ENCODE measurements around a stretch of chr1.

DNA sequence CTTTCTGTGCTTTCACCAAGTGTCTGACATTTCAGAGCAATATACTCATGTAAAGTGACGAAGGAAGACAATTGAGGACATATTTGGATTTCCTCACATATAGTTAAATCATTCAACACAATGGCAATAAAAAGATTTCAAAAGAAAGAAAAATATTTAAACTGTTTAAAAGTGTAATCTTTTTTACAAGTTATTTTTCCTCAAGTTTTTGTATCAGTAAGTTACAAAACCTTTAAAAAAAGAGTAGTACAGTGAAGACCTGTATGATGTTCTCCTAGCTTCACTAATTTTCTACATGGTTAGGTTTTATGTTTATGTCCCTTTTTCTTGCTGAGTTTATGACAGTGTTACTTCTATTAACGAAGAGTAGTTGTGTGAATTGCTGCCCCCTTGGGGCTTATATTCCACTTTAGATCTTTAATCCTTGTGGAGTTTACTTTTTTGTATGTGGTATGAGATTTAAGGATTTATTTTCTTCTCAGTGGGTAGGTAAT lies 14.6 kb downstream of the KCTD3 start:
- PRO-cap = no peak

- PRO-cap = no peak
Observed at GRCh38 chr1:215604036-215604370, 36.9 kb downstream of the KCTD3 start.

GRCh38 chr1:215645081-215645624 lies 78.0 kb downstream of the KCTD3 start:
- PRO-cap = no peak

- PRO-cap = no peak
Observed at GRCh38 chr1:217601582-217602321, 29.1 kb downstream of the GPATCH2 start.

- PRO-cap = no peak
Observed at GRCh38 chr1:218439405-218439867, 94.3 kb downstream of the TGFB2 start.

DNA sequence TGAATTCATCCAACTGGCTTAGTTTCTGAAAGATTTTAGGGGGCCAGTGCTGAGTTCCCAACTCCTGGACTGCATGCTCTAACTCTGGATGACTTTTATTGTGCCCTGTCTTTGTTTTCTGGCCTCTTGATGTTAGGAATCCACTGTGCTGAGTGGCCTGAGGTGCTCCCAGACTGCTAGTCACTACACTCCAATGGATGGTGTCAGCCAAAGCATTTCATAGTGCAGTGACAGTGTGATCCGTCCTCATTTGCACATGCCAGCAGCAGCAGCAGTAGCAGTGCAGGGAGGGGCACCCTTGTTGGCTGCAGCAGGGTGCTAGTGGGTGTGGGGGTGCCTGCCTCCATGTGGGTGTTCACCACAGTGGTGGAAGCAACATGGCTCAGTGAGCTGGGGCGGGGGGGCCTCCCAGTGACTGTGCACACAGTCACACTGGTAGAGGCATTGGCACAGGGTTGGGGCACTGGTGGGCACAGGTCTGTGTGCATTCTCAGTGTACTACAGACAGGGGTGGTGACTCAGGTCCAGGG lies 214.1 kb downstream of the ZC3H11B start:
- PRO-cap = no peak

DNA sequence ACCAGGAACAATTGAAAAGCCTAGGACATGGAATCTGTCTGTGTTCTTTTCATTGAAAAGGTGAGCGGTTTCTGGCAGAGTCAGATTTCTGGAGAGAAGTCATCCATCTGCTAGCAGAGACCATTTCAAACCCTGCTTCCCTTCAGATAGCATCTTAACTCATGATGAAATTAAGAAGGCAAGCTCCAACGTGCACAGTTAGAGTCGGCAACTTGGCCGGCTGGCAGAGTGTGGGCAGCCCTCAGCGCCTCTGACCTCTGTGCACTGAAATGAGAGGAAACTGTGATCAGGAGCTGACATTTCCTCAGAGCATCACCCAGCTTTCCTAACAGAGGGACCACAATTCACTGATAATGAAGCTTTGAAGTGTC lies 144.9 kb upstream of the ZC3H11B start:
- PRO-cap = no peak

DNA sequence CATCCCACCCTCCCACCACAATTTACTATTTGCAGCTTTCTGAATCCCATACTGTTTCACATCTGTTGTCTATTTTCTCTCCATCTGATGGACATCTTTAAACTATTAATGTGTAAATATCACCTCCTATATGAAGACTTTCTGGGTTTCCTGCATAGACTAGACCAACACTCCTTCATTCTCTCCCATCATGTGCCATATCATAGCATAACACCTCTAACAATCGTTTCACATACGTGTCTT lies 7.7 kb downstream of the RAB3GAP2 start:
- PRO-cap = no peak

GRCh38 chr1:220749737-220750046 lies 1.6 kb downstream of the MTARC2 start:
- PRO-cap = no peak

- PRO-cap = no peak
Observed at GRCh38 chr1:220767065-220768130, 19.3 kb downstream of the MTARC2 start.

DNA sequence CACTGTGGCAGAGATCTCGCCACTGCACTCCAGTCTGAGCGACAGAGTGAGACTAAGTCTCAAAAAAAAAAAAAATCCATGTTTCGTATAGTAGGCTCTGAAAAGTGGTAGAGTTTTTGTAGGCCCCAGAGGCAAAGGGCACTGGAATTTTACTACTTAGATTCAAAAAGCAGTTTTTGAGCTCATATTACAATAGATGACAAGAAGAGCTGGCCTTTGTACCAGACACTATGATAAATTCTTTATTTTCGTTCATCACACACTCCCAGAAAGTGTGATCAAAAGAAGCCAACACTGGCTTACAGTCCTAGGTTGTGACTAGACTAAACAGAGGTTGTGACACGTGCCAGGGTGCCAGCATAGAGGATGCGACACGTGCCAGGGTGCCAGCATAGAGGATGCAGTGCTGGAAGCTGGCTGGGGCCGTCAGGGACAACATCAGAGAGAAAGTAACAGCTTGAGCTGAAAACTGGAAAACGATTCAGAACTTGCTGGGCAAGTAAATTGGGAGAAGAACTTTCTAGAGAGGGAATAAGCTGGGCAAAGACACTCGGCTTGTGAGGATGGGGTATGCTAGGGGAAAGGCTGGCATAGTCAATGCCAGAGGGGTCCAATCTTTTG lies 2.1 kb downstream of the MTARC1 start:
- PRO-cap = no peak

DNA sequence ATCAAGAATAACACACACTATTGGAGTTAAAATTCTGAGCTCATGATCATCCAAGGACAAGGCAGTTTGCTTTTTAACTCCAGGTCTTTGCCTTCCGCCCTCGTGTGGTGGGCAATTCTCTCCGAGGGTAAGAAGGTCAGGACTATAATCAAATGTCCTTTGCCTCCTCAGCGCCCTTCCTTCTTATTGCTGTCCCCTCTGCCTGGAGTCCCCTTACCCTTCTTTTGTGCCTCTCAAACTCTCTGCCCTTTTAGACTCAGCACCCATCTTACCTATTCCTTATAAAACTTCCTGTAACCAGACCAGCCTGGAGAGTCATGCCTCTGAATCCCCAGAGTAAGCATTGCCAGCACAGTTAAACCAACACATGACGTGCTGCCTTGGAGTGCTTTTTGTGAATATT lies 17.2 kb downstream of the MTARC1 start:
- PRO-cap = no peak

DNA sequence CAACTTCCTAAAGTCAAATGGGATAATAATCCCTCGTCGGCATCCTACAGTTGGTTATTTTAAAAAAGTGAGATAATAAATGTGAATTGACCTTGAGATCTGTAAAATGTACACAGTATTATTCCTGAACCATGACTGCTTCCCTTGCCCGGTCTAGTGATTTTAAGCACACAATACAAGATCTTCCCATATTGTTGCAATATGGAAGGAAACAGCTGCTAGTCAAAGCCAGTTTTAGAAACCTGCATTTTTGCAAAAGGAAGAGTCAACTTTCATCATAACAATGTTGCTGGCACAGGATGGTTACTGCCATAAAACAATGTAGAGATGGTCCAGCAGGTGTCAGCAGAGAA lies 5.2 kb upstream of the HLX start:
- PRO-cap = no peak

GRCh38 chr1:221046036-221046611 lies 166.9 kb downstream of the HLX start:
- PRO-cap = unidirectional peak, plus-strand start at chr1:221046454

- PRO-cap = no peak
Observed at GRCh38 chr1:221273740-221274131, 394.5 kb downstream of the HLX start.

GRCh38 chr1:221543495-221543890 lies 198.4 kb downstream of the DUSP10 start:
- PRO-cap = no peak

DNA sequence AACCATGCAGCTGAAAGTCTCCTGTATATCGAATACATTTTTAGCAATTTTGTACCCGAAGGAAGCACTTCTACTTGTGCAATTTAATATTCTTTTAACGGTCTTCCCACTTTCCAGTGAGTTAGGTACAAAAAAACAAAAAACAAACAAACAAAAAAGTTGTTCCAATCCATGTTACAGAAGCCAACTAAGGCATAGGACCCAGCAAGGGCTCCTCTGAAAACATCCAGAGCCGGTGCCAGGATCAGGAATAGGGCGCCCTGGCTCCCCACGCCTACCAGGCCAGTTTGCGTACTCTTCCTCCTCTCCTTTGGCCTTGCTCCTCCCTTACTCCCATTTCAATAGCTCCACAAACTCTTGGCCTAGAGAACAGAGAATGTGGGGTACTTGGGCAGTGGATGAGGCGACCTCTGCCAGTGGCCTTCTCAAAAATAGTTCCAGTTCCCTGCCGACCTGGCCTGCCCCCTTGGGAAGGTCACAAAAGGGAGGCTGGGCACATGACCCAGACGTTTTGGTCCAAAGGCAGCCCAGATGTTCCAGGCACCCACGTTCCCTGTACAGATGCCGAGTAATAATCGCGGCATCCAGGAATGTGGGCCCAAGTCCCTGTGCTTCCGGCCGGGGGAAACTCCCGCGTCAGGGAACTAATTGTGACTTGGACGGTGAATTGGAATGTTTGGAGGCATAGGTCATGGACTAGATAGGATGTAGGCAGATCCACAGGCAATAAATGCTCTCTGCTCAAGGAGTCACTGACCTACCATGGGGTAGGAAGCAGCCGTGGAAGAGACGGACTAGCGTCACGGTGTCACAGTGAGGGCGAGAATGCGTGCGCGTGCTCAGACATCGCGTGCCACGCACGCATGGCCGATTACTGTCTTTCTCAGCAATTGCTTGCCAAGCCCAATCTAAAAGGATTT lies 178.6 kb downstream of the DUSP10 start:
- PRO-cap = no peak

DNA sequence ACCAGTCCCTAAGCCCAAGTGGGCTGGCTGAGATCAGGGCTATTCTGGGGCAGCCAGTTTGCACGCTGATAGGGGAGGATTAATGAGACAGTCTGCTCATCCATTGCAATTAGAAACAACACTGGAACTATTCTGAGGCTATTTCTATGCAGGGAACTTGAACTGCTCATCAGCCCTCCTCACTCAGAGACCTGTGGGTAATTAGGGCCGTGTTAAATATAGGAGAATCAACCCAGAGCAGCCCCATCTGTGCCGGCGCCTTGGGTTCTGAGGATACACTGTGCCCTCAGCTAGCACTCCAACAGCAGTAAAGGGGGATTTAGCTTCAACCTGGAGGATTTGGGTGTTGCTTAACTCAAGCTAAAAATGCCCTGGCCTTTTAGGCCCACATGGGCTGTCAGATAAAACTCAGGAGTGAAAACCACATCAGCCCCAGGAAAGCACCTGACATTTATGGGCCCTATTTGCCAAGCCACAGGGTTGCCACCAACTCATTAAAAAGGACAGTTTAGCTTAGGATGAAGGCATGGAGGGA lies 53.9 kb downstream of the DUSP10 start:
- PRO-cap = no peak

GRCh38 chr1:221707289-221707488 lies 34.7 kb downstream of the DUSP10 start:
- PRO-cap = no peak

- PRO-cap = no peak
Observed at GRCh38 chr1:221710575-221710932, 31.3 kb downstream of the DUSP10 start.

All from colonic mucosa (tissue), 1 donor.